AG04450 (cell line): Measurements from ENCODE around the genes ZNF792, GRAMD1A and FXYD5.

GRCh38 chr19:34859817-34860848 is 66.6 kb upstream of the ZNF30 start:
- CAGE, long polyA plus RNA, result no peak
- RRBS, result no CpG with 5 or more reads among the region's 34 CpGs

GRCh38 chr19:34904774-34905942 is 21.5 kb upstream of the ZNF30 start:
- CAGE, long polyA plus RNA, result no peak
- RRBS, result 5% methylated on average over 22 of the region's 69 CpGs

- CAGE, long polyA plus RNA, result no peak
- RRBS, result 2% methylated on average over 11 of the region's 50 CpGs
Observed at GRCh38 chr19:34963886-34964517, at the start of gene ZNF792. ZNF792 (minus strand) TSS chr19:34964229.

DNA sequence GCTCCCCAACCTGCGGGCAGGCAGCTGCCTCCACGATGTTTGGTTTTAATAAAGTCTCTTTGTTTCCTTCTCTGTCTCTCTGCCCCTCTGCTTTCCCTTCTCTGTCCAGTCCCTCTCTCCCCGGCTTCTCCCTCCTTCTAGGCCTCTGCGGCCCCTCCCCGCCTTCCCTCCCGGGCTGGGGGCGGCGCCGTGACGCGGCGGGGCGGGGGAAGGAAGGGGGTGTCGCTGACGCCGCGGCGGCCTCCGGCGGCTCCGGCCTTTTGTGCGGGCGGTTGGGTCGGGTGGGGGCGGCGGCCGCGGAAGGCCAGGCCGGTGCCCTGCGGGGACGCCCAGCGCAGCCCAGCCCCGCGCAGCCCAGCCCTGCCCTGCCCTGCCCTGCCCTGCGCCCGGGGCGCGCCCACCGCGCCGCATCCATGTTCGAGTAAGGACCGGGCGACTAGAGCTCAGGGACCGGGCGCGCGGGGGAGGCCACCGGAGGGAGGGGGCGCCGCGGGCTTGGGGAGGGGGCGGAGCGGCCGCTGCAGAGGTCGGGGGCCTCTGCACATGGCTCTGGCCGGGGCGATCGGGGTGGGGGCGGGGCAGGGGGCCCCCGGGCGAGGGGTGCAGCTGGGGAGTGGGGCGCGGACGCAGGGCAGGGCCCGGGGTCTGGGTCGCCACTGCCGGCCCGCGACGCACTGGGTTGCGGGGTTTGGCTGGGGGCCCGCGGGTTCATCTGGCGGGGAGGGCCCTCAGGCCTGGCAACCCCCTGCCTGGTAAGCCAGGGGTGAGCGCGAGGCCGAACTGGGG is at the start of gene GRAMD1A:
GRAMD1A (plus strand) TSS at position 258 of the 786 bp plus-strand sequence.
- CAGE, long polyA plus RNA, result no peak
- RRBS, result 3% methylated on average over 52 of the region's 78 CpGs

GRCh38 chr19:35004230-35004729 is 4.2 kb downstream of the GRAMD1A start:
- CAGE, long polyA plus RNA, result no peak
- RRBS, result no CpG with 5 or more reads among the region's 11 CpGs

DNA sequence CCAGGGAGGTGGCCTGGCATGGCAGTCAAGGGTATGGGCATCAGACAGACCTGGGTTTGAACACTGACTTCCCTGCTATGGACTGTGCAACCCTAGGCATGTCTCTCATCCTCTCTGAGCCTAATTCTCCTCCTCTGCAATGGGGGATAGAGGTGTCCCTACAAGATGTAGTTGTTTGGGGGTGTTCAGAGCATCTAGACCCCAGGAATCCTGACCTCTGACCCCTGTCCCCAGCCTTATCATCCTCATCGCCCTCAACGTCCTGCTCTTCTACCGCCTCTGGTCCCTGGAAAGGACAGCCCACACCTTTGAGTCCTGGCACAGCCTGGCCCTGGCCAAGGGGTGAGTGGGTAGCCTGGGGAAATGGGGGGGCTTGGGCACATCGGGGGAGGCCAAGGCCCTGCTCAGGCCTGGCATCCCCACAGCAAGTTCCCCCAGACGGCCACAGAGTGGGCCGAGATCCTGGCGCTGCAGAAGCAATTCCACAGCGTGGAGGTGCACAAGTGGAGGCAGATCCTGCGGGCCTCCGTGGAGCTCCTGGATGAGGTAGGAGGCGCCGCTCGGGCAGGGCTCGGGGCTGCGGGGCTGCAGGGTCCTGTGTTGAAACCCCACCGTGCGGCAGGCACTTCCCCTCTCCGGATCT is 7.1 kb upstream of the SCN1B start:
- CAGE, long polyA plus RNA, result no peak
- RRBS, result no CpG with 5 or more reads among the region's 18 CpGs

DNA sequence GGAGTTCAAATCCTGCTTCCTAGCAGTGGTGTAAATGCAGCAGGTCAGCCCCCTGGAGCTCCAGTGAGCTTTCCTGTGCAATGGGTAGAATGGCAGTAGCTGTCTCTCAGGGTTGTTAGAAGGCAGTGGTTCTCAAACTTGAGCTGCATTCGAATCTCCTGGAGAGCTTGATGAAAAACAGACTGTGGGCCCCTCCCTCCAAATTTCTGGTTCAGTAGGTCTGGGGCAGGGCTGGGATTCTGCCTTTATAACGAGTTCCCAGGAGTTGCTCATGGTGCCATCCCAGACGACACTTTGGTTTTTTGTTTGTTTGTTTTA is 3.6 kb upstream of the SCN1B start:
- CAGE, long polyA plus RNA, result no peak
- RRBS, result no CpG with 5 or more reads among the region's 3 CpGs

GRCh38 chr19:35055589-35056477 is 14.3 kb downstream of the HPN start:
- CAGE, long polyA plus RNA, result no peak
- RRBS, result no CpG with 5 or more reads among the region's 8 CpGs

DNA sequence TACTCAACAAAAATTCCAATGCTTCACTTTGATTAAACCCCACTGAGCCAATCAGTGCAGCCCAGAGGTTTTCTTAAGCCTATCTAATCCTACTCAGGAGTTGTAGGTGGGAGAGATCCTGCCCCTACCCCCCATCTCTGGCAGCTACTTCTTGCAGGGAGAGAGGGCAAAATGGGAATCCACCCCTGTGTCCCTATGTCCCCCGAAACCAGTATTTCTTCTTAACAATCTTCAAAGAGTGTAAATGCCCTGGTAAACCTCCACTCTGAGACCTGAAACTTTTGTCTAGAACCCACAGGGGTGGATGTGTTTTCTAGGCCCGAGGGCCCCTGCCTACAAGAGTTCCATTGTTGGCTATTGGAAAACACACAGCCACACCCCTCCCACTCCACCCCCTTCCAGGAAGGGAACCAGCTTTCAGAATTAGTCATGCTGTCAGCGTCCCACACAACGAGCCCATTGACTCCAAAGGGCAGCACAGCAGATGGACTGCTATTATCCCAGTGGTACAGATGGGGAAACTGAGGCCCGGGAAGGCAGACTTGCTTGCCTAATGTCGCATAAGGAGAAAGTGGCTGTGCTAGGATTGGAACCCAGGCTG is 8.3 kb upstream of the FXYD3 start:
- CAGE, long polyA plus RNA, result no peak
- RRBS, result no CpG with 5 or more reads among the region's 6 CpGs

DNA sequence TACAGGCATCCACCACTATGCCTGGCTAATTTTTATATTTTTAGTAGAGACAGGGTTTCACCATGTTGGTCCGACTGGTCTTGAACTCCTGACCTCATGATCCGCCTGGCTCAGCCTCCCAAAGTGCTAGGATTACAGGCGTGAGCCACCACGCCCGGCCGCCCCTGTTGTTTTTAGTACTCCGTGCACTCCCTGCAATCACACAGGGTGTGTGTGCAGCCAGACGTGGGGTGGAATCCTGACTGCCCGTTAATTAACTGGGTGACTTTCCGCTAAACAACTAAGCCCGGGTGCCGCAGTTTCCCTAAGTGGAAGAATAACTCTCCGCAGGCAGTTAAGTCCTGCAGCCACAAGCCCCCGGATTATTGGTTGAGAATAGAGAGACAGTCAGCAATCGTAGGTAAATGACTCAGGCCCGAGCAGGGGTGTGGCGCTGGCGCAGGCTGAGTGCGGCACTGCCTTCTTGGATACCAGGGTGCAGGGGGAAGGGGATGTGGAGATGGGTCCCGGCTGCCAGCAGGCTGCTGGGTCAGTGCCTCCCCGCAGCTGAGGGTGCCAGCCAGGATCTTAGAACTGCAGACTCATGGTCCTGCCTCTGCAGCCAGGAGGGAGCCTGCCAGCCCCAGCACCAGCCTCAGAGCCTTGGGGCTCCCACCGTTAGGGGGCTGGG is 6.1 kb upstream of the FXYD3 start:
- CAGE, long polyA plus RNA, result no peak
- RRBS, result 89% methylated on average over 4 of the region's 22 CpGs

DNA sequence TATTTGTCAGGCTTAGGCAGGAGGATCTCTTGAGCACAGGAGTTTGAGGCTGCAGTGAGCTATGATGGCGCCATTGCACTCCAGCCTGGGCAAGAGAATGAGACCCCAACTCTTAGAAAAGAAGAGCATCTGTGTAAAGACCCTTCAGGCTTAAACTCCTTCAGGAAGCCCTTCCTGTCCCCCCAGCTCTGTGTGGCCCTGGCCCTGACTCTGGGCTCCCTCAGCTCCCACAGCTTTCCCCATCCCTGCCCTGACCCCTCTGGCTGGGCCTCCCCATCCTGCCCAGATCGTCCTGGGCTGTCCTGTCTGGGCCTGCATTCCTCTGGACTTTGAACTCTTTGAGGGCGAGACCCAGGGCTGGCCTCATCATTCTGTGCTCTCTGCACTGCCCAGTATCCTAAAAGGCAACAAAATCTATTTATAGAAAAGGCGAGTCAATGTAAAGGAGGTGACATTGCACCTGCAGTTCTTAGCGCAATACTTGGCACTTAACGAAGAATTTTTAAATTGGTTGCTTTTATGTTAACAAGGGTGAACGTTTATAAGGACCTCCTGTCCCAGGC is 4.2 kb downstream of the LGI4 start:
- CAGE, long polyA plus RNA, result no peak
- RRBS, result no CpG with 5 or more reads among the region's 7 CpGs

- CAGE, long polyA plus RNA, result no peak
- RRBS, result no CpG with 5 or more reads among the region's 4 CpGs
Observed at GRCh38 chr19:35135628-35136088, 799 bp upstream of the LGI4 start.

DNA sequence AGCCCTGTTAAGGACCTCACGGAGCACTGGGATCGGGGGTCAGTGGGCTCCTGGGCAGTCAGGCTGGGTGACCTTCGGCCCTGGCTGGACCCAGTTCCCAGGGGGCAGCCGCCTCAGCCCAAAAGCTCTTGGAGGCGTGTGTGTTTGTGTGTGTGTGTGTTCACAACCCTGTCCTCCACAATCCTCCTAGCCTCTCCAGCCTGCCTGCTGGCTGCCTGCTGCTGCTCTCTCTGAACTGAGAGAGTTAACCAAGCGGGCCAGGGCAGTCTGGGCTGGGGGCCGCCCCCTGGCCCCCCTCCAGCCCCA is 252 bp upstream of the FXYD1 start:
- CAGE, long polyA plus RNA, result no peak
- RRBS, result no CpG with 5 or more reads among the region's 7 CpGs

GRCh38 chr19:35151402-35151779 is 3.1 kb upstream of the FXYD5 start:
- CAGE, long polyA plus RNA, result no peak
- RRBS, result no CpG with 5 or more reads among the region's 8 CpGs

- CAGE, long polyA plus RNA, result start-site peak on the plus strand at chr19:35154720-35154787, 12,022 and 10,901 reads in 2 replicates
- RRBS, result 2% methylated on average over 6 of the region's 34 CpGs
Observed at GRCh38 chr19:35154507-35155032, at the start of gene FXYD5. FXYD5 (plus strand) TSS chr19:35154735.

DNA sequence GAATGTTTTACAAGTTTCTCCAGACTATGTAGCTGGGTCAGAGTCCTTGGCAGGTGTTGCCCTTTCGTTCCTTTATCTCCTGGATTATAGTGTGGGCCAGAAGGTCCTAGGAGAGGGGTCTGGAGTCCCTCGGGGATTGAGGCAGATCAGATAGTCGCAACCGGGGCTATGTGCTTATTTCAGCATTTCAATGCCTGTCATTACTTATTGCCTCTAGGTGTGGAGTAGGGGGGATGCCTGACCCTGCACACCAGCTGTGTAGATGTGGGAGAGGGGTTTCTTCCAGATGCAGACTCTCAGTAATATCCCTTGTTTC is 9.2 kb downstream of the FXYD5 start:
- CAGE, long polyA plus RNA, result no peak
- RRBS, result no CpG with 5 or more reads among the region's 4 CpGs

- CAGE, long polyA plus RNA, result no peak
- RRBS, result no CpG with 5 or more reads among the region's 2 CpGs
Observed at GRCh38 chr19:35195665-35196309, 32.8 kb downstream of the FAM187B start.

GRCh38 chr19:35247381-35248230 is 1.2 kb upstream of the LSR start:
- CAGE, long polyA plus RNA, result no peak
- RRBS, result 3% methylated on average over 6 of the region's 44 CpGs

- CAGE, long polyA plus RNA, result no peak
- RRBS, result 3% methylated on average over 7 of the region's 12 CpGs
Observed at GRCh38 chr19:35268160-35268232, 766 bp upstream of the USF2 start.

- CAGE, long polyA plus RNA, result no peak
- RRBS, result no CpG with 5 or more reads among the region's 15 CpGs
Observed at GRCh38 chr19:35436678-35437628, 11.1 kb upstream of the FFAR2 start.